K562 (cell line): ENCODE measurements around a stretch of chr19.

GRCh38 chr19:3464291-3464877, 15.9 kb downstream of the SMIM24 start:
- RAMPAGE, long total RNA = no peak
- RRBS = 100% methylated on average over 2 of the region's 28 CpGs
PRO-cap:
- standard = no peak
- CoPRO, capped RNA only, 2 experiments = no peak in any of the 2 experiments
- CoPRO, capped and uncapped RNA, 2 experiments = peak in 1 of 2 experiments; most common plus-strand start chr19:3464798 (in 1)
- CoPRO, uncapped RNA only, 2 experiments = no peak in any of the 2 experiments
CAGE:
- cytosol, long polyA plus RNA = no peak
- long polyA plus RNA = no peak
- nucleolus, long total RNA = no peak
- nucleus, long polyA plus RNA = no peak

GRCh38 chr19:3466664-3467538, 13.4 kb downstream of the SMIM24 start:
- RAMPAGE, long total RNA = no peak
- RRBS = 96% methylated on average over 4 of the region's 14 CpGs
PRO-cap:
- standard = unidirectional peak, plus-strand start at chr19:3467325
- CoPRO, capped RNA only, 2 experiments = no peak in any of the 2 experiments
- CoPRO, capped and uncapped RNA, 2 experiments = peak in 1 of 2 experiments; most common plus-strand start chr19:3467319 (in 1)
- CoPRO, uncapped RNA only, 2 experiments = peak in 2 of 2 experiments; most common plus-strand start chr19:3466752 (in 2)
CAGE:
- cytosol, long polyA plus RNA = no peak
- long polyA plus RNA = no peak
- nucleolus, long total RNA = no peak
- nucleus, long polyA plus RNA = no peak

DNA sequence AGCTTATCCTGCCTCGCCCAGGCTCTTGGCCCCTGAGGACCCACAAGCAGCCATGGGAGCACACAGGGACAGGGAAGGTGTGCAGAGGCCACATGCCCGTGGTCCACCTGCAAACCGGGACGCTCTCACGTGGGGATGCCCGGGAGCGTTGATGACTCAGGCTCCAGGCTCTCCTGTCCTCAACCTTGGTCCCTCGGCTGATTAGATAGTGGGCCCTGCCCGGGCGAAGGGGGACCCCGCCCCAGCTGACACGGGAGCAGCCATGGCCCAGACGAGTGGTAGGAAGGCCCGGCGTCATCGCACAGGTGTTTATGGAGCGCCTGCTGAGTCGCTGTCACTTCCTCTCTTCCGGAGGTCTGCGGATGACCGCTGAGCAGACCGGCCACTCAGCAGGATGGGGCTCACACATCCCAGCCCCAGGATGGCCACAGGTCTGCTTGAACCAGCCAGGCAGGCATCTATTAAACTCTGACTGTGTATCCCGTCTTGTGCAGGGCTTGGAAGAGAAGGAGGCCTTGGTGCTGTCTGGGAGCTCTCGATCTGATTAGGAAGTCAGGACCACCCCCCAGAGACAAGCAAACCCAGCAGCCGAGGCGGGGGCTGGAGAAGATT, 1.5 kb upstream of the SMIM24 start:
- RAMPAGE, long total RNA = no peak
- RRBS = 8% methylated on average over 14 of the region's 26 CpGs
PRO-cap:
- standard = no peak
- CoPRO, capped RNA only, 2 experiments = no peak in any of the 2 experiments
- CoPRO, capped and uncapped RNA, 2 experiments = no peak in any of the 2 experiments
- CoPRO, uncapped RNA only, 2 experiments = no peak in any of the 2 experiments
CAGE:
- cytosol, long polyA plus RNA = no peak
- long polyA plus RNA = no peak
- nucleolus, long total RNA = no peak
- nucleus, long polyA plus RNA = no peak

- RAMPAGE, long total RNA = no peak
- RRBS = no CpG with 5 or more reads among the region's 24 CpGs
PRO-cap:
- standard = no peak
- CoPRO, capped RNA only, 2 experiments = no peak in any of the 2 experiments
- CoPRO, capped and uncapped RNA, 2 experiments = no peak in any of the 2 experiments
- CoPRO, uncapped RNA only, 2 experiments = peak in 1 of 2 experiments; most common minus-strand start chr19:3548905 (in 1)
CAGE:
- cytosol, long polyA plus RNA = no peak
- long polyA plus RNA = no peak
- nucleolus, long total RNA = no peak
- nucleus, long polyA plus RNA = no peak
Measured at GRCh38 chr19:3548507-3549201, 8.7 kb downstream of the MFSD12 start.

DNA sequence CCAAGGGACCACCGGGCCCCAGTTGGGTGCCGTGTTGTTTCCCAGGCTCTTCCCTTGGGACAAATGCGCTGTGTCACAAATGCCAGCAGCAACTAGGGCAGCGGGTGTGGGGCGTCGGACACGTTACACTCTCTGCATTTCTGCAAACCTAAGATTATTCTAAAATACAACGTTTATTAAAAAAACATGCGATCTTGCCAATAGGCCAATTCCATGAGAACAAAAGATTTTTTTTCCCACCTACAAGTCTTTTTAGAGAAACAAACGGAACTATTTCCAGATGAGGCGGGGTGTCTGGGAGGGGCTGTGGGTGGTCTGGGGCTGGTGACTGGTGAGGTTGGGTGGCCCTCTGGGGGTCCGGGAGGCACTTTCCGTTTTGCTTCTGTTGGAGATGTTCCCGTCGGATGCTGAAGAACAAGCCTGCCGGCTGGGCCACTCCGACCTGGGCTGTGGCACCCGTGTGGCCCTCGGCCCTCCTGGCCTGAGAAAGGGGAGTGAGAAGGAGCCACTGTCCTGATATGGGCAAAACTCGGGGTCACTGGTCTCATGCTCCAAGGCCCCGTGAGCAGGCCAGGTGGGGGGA, 3.9 kb upstream of the TBXA2R start:
- RAMPAGE, long total RNA = no peak
- RRBS = 90% methylated on average over 5 of the region's 21 CpGs
PRO-cap:
- standard = no peak
- CoPRO, capped RNA only, 2 experiments = no peak in any of the 2 experiments
- CoPRO, capped and uncapped RNA, 2 experiments = no peak in any of the 2 experiments
- CoPRO, uncapped RNA only, 2 experiments = peak in 2 of 2 experiments; most common plus-strand start position 162 of the sequence (in 1); most common minus-strand start position 166 of the sequence (in 2)
CAGE:
- cytosol, long polyA plus RNA = no peak
- long polyA plus RNA = no peak
- nucleolus, long total RNA = no peak
- nucleus, long polyA plus RNA = no peak

DNA sequence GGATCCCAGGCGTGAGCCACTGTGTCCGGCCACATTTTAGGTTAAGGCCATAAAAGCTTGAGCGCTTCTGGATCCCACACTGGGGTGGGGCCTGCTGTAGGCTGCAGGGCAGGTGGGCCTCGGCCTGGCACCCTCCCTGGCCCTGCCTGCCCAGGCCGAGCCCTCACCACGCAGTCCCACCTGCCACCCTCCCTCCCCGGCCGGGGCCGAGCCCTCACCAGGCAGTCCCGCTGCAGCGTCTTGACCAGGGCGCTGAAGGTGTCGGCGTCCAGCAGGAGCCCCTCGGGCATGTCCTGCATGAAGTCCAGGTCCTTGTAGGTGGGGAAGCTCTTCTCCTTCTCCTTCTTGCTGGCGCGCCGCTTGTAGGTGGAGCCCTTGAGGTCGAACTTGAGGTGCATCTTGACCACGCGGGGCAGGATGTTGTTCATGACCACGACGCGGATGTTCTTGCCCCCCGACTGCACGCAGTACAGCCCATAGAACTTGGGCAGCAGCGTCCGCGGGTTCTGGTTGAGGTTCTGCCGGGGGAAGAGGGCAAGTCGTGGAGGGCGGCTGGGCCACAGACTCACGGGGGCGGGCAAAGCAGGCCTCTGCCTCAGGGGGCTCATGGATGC, 26.6 kb upstream of the CACTIN start:
- RAMPAGE, long total RNA = no peak
- RRBS = no CpG with 5 or more reads among the region's 34 CpGs
PRO-cap:
- standard = no peak
- CoPRO, capped RNA only, 2 experiments = no peak in any of the 2 experiments
- CoPRO, capped and uncapped RNA, 2 experiments = no peak in any of the 2 experiments
- CoPRO, uncapped RNA only, 2 experiments = no peak in any of the 2 experiments
CAGE:
- cytosol, long polyA plus RNA = no peak
- long polyA plus RNA = no peak
- nucleolus, long total RNA = no peak
- nucleus, long polyA plus RNA = no peak

DNA sequence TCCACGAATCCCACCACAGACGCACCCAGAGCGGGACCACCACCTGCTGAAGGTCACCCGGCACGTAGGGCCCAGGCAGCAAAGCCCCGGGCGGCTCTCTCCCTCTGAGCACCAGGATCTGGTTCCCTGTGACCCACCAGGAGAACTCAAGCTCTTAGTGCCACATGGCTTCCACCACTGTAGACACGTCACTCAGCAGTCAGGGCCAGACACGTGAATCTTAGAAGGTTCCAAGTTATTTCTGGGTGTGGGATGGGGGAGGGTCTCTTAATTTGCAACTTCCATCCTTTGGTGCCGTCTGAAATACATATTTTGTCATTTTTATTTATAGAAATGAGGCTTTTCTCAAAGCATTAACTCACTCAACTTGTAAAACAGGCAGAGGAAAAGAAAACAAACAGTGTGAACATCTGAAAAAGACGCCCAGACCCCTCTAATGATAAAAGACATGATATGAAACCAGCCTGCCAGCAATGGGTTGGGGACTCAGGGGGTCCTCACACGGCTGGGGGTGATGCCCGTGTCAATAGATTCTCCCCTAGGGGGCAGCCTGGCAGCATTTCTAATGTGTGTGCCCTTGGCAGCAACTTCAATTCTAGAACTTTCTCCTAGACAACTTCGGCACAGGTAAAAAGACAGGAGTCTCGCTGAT, 15.4 kb downstream of the PIP5K1C start:
- RAMPAGE, long total RNA = no peak
- RRBS = no CpG with 5 or more reads among the region's 15 CpGs
PRO-cap:
- standard = no peak
- CoPRO, capped RNA only, 2 experiments = no peak in any of the 2 experiments
- CoPRO, capped and uncapped RNA, 2 experiments = no peak in any of the 2 experiments
- CoPRO, uncapped RNA only, 2 experiments = no peak in any of the 2 experiments
CAGE:
- cytosol, long polyA plus RNA = no peak
- long polyA plus RNA = no peak
- nucleolus, long total RNA = no peak
- nucleus, long polyA plus RNA = no peak

DNA sequence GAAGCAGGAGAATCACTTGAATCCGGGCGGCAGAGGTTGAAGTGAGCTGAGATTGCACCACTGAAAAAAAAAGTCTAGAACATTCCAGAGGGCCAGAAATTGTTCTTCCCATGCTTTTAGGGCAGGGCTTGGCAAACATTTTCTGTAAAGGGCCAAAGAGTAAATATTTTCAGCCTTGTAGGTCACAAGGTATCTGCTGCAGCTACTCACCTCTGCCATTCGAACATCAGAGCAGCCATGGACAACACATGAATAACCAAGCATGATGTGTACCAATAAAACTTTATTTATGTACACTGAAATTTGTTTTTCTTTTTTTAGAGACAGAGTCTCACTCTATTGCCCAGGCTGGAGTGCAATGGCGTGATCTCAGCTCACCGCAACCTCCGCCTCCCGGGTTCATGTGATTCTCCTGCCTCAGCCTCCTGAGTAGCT, 3.8 kb downstream of the APBA3 start:
- RAMPAGE, long total RNA = no peak
- RRBS = no CpG with 5 or more reads among the region's 7 CpGs
PRO-cap:
- standard = no peak
- CoPRO, capped RNA only, 2 experiments = no peak in any of the 2 experiments
- CoPRO, capped and uncapped RNA, 2 experiments = no peak in any of the 2 experiments
- CoPRO, uncapped RNA only, 2 experiments = no peak in any of the 2 experiments
CAGE:
- cytosol, long polyA plus RNA = no peak
- long polyA plus RNA = no peak
- nucleolus, long total RNA = no peak
- nucleus, long polyA plus RNA = no peak

DNA sequence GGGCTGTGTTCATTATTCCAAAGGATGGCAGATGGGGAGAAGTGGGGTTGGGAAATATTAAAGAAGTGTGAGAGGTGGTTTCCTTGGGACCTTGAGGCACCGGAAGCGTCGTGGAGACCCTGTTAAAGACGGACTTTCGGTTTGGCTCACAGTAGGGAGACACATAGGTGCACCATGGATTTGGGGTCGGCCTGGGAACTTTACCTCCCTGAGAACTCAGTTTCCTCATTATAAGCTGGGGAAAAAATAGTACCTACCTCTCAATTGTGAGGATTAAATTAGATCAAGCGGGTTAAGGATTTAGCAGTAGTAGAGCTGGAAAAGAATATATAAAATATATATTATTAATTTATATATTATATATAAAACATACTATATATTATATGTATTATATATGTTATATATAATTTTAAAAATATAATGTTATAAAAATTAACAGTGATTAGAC, 424 bp upstream of the APBA3 start:
- RAMPAGE, long total RNA = no peak
- RRBS = no CpG with 5 or more reads among the region's 7 CpGs
PRO-cap:
- standard = bidirectional peak, plus-strand start at position 162 of the sequence, minus-strand start at position 124 of the sequence
- CoPRO, capped RNA only, 2 experiments = no peak in any of the 2 experiments
- CoPRO, capped and uncapped RNA, 2 experiments = no peak in any of the 2 experiments
- CoPRO, uncapped RNA only, 2 experiments = no peak in any of the 2 experiments
CAGE:
- cytosol, long polyA plus RNA = no peak
- long polyA plus RNA = no peak
- nucleolus, long total RNA = no peak
- nucleus, long polyA plus RNA = no peak

DNA sequence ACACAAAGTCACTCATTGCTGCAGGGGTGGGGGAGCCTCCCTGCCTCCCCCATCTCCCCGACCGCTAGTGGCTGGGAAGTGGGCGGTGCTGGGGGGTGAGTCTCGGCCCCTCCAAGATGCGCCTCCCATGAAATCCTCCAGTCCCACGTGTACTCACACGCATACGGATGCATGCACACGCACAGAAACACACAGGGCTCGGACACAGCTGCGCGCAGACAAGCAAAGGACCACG, 808 bp downstream of the MATK start:
- RAMPAGE, long total RNA = no peak
- RRBS = no CpG with 5 or more reads among the region's 13 CpGs
PRO-cap:
- standard = unidirectional peak, plus-strand start at position 190 of the sequence
- CoPRO, capped RNA only, 2 experiments = no peak in any of the 2 experiments
- CoPRO, capped and uncapped RNA, 2 experiments = no peak in any of the 2 experiments
- CoPRO, uncapped RNA only, 2 experiments = no peak in any of the 2 experiments
CAGE:
- cytosol, long polyA plus RNA = no peak
- long polyA plus RNA = no peak
- nucleolus, long total RNA = no peak
- nucleus, long polyA plus RNA = no peak

DNA sequence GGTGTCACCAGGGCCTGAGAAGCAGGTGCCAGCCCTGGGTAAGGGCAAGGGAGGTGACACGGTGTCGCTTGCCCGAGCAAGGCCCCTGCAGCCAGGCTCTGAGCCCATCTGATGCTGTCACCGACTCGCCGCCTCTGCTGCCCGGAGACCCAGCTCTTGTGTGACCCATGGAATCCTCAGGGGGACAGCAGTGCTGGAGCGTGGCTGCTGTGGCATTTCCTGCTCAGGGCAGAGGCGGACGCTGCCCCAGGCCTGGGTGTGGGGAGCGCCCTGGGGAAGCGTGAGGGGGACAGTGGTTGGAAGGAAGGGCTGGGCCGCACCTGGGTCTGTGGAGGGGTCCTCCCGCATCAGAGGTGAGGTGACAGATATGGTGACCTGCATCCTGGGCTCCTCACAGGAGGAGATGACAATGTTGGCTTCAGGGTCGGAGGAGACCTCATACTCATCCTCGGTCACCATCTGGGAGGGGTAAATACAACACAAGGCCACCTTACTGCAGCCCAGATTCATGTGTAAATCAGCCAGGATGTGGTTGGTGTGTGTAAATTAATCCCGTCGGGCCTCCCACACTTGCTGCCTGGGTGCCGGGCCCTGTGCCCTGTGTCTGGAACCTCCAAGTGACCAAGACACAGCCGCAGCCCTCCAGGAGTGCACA, 27.4 kb upstream of the MATK start:
- RAMPAGE, long total RNA = no peak
- RRBS = no CpG with 5 or more reads among the region's 20 CpGs
PRO-cap:
- standard = no peak
- CoPRO, capped RNA only, 2 experiments = no peak in any of the 2 experiments
- CoPRO, capped and uncapped RNA, 2 experiments = no peak in any of the 2 experiments
- CoPRO, uncapped RNA only, 2 experiments = no peak in any of the 2 experiments
CAGE:
- cytosol, long polyA plus RNA = no peak
- long polyA plus RNA = no peak
- nucleolus, long total RNA = no peak
- nucleus, long polyA plus RNA = no peak

DNA sequence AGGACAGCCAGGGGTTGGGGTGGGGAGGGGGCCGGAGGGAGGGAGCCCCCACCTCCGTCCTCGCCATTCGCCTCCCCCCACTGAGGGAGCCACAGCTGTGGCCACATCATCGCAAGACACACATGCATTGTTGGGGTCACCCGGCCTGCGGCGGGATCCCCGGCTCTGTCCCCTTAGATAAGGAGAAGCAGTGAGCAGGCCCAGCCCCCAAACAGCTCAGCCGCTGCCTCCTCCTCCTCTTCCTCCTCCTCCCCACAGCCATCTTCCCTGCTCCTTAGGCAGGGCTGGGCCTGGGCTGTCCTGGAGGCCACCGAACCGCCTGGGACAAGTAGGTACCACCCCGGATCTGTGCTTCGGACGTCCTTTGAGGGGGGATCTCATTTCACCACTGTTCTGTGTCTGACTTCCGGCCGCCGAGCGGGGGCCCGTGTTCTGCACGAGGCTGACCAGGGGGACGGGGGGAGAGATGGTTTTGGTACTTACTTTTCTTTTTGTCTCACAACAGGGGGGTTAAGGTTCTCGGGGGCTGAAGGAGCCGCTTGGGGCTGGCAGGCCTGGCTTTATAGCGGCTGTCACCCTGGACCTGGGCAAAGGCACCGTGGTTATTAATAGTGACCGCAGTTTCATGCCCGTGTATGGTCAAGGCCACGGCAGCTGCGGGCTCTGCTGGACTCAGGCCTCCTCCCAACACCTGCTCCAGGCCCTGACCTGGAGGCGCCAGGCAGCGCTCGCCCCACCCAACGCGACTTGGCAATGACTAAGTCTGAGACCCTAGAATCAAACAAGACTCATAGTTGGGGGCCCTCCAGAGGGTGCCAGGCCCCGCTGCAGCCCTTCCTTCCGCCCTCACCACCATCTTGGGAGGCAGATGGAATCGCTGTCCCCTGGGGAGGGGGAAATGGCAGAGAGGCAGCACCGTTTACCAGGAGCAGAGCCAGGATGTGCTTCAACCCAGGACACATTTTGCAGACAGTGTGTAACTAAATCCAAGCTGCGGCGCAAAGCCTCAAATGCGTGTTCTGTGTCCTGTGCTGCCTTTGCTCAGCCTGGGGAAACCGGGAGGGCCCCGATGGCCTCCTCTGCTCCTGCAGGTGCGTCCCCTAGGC, 18.3 kb downstream of the NMRK2 start:
- RAMPAGE, long total RNA = no peak
- RRBS = 8% methylated on average over 4 of the region's 45 CpGs
PRO-cap:
- standard = bidirectional peak, plus-strand start at position 261 of the sequence, minus-strand start at position 179 of the sequence
- CoPRO, capped RNA only, 2 experiments = peak in 2 of 2 experiments; most common plus-strand start position 255 of the sequence (in 2); most common minus-strand start position 129 of the sequence (in 1)
- CoPRO, capped and uncapped RNA, 2 experiments = no peak in any of the 2 experiments
- CoPRO, uncapped RNA only, 2 experiments = no peak in any of the 2 experiments
CAGE:
- cytosol, long polyA plus RNA = no peak
- long polyA plus RNA = no peak
- nucleolus, long total RNA = no peak
- nucleus, long polyA plus RNA = no peak

GRCh38 chr19:3976840-3977378, 6.0 kb upstream of the DAPK3 start:
- RAMPAGE, long total RNA = no peak
- RRBS = 92% methylated on average over 4 of the region's 17 CpGs
PRO-cap:
- standard = no peak
- CoPRO, capped RNA only, 2 experiments = no peak in any of the 2 experiments
- CoPRO, capped and uncapped RNA, 2 experiments = no peak in any of the 2 experiments
- CoPRO, uncapped RNA only, 2 experiments = peak in 2 of 2 experiments; most common minus-strand start chr19:3976896 (in 1)
CAGE:
- cytosol, long polyA plus RNA = no peak
- long polyA plus RNA = no peak
- nucleolus, long total RNA = no peak
- nucleus, long polyA plus RNA = no peak

DNA sequence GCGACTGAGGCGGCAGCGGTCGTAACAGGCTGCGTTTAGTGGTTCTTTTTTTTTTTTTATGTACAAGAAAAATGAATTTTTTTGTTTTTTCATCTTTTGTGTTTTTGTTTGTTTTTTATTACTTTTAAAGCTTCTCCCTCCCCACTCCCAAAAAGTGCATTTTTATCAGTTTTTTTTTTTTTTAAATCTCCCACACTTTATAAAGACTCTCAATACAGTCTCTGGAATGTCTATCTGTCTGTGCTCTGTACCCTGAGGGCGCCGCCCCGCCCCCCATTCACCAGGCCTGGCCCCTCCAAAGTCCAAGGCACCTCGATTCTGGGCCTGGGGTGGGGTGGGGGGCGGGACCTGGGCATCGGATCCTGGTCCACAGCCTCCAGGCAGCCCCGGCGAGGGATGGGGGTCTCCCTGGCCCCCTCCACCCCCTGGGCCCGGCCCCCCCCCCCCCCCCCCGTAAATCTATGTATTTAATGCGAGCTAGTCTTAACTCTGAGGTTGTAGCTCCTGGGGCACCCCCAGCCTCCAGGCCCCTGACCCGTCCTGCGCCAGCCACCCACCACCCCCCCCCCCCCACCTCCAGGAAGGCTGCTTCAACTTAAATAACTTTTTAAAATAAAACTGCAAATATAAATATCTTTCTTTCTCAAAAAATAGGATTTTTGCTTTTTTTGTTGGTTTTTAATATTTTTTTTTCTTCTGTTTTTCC, 23.3 kb downstream of the ZBTB7A start:
- RAMPAGE, long total RNA = no peak
- RRBS = 92% methylated on average over 3 of the region's 18 CpGs
PRO-cap:
- standard = no peak
- CoPRO, capped RNA only, 2 experiments = no peak in any of the 2 experiments
- CoPRO, capped and uncapped RNA, 2 experiments = no peak in any of the 2 experiments
- CoPRO, uncapped RNA only, 2 experiments = no peak in any of the 2 experiments
CAGE:
- cytosol, long polyA plus RNA = no peak
- long polyA plus RNA = start-site peak on the minus strand centred at position 263 of the sequence, 19 bp wide, 5 and 13 reads in 2 replicates
- nucleolus, long total RNA = no peak
- nucleus, long polyA plus RNA = no peak

DNA sequence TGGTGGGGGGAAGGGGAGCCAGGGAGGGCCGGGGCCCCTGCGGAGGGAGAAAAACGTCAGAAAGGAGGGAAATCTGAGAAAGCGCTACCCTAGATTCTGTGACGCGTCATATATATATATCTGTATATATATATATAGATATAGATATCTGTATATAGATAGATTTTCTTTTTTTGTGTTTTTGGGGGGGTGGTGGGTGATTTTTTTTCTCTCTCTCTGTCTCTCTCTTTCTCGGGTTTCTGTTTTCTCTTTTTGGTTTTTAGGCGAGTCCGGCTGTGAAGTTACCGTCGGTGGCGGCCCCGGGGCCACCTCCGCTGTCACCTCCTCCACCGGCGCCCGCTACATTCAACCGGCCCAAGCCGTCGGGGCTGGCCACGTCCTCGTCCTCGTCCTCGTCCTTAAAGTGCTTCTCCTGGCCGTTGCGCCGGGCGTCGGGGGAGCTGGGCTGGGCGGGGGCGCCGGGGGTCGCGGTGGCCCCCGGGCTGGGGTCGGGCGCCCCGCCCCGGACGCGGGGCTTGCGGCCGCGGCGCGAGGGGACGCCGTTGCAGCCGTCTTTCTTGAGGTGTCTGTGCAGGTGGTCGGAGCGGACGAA, 19.1 kb downstream of the ZBTB7A start:
- RAMPAGE, long total RNA = no peak
- RRBS = 91% methylated on average over 9 of the region's 52 CpGs
PRO-cap:
- standard = no peak
- CoPRO, capped RNA only, 2 experiments = no peak in any of the 2 experiments
- CoPRO, capped and uncapped RNA, 2 experiments = no peak in any of the 2 experiments
- CoPRO, uncapped RNA only, 2 experiments = peak in 1 of 2 experiments; most common minus-strand start position 175 of the sequence (in 1)
CAGE:
- cytosol, long polyA plus RNA = no peak
- long polyA plus RNA = no peak
- nucleolus, long total RNA = no peak
- nucleus, long polyA plus RNA = no peak

- RAMPAGE, long total RNA = no peak
- RRBS = 79% methylated on average over 20 of the region's 35 CpGs
PRO-cap:
- standard = no peak
- CoPRO, capped RNA only, 2 experiments = no peak in any of the 2 experiments
- CoPRO, capped and uncapped RNA, 2 experiments = no peak in any of the 2 experiments
- CoPRO, uncapped RNA only, 2 experiments = peak in 2 of 2 experiments; most common minus-strand start chr19:4099389 (in 1)
CAGE:
- cytosol, long polyA plus RNA = no peak
- long polyA plus RNA = no peak
- nucleolus, long total RNA = no peak
- nucleus, long polyA plus RNA = no peak
Measured at GRCh38 chr19:4098996-4099553, 24.8 kb downstream of the MAP2K2 start.

DNA sequence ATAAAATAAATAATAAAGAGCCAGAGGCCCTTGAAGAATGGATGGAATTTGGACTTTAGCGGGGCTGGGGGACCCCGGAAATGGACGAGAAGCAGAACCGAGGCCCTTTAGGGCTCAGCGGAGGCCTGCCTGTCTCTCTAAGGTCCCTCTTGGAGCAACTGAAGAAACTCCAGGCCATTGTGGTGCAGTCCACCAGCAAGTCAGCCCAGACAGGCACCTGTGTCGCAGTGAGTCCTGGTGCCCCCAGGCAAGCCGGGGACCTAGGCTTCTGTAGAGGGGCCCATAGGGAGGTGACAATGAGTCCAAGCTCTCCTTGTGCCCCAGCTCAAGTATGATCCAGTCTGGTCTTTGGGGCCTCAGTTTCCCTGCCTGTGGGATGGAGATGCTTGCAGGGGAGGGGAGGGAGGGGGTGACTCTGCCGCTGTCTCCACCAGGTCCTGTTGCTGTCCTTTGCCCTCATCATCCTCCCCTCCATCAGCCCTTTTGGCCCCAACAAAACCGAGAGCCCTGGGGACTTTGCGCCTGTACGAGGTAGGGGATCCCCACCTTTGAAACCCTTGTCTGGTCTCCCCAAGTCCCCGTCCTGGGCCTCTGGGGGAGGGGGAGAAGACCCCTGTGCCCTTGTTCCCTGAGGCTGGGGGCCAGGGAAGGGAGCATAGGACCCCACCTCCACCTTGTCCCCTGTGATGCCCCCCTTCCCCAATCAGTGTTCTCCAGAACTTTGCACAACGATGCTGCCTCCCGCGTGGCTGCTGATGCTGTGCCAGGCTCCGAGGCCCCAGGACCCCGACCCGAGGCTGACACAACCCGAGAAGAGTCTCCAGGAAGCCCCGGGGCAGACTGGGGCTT, 11.2 kb downstream of the SIRT6 start:
- RAMPAGE, long total RNA = no peak
- RRBS = no CpG with 5 or more reads among the region's 20 CpGs
PRO-cap:
- standard = no peak
- CoPRO, capped RNA only, 2 experiments = no peak in any of the 2 experiments
- CoPRO, capped and uncapped RNA, 2 experiments = no peak in any of the 2 experiments
- CoPRO, uncapped RNA only, 2 experiments = no peak in any of the 2 experiments
CAGE:
- cytosol, long polyA plus RNA = no peak
- long polyA plus RNA = no peak
- nucleolus, long total RNA = no peak
- nucleus, long polyA plus RNA = no peak

DNA sequence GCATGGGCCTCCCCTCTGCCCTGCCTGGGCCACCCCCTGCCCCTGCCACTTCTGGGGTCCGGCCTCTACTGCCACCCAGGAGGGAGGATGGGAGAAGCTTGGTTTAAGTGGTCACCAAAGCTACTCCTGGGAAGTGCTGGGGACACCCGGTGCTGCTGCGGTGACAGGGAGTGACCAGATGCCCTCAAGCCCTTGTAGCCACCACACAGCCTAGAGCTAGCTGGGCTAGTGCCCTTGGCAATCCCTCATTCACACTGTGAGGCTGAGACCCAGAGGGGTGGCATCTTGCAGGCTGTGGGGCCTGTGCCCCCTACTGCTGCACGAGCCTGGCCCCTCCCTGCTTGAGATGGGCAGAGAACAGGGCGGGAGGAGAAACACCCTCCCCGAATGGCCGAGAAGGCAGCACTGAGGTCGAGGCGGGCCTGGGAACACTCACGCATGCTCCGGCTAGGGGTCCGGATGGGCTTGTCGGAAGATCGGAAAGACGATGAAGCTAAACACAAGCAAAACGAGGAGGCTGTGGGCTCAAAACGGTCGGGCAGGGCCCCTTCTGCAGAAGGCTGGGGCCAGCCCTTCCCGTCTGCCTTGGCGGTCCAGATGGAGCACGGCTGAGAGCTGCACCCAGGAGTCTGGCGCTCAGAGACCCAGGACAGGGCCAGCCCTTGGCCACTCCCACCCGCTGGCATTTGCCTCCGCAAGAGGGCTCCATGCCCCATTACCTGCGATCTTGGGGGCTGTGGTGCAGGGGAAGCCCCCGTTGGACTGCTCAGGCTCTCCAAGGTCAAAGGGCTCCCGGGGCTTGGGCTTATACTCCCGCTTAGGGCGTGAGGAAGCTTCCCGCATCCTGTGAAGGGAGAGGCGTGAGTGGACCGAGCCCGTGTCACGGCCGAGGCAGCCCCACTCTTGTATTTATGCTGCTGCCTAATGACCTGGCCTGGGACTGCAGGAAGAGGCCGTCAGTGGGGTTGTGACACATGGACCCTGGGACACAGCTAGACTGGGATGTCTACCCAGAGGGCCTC, 18.8 kb downstream of the MPND start:
- RAMPAGE, long total RNA = no peak
- RRBS = 99% methylated on average over 2 of the region's 36 CpGs
PRO-cap:
- standard = no peak
- CoPRO, capped RNA only, 2 experiments = no peak in any of the 2 experiments
- CoPRO, capped and uncapped RNA, 2 experiments = no peak in any of the 2 experiments
- CoPRO, uncapped RNA only, 2 experiments = no peak in any of the 2 experiments
CAGE:
- cytosol, long polyA plus RNA = no peak
- long polyA plus RNA = no peak
- nucleolus, long total RNA = no peak
- nucleus, long polyA plus RNA = no peak